Hematopoietic multipotent progenitor cell (in vitro differentiated cells): ENCODE measurements around a stretch of chr3.

- CAGE, long polyA plus RNA, result no peak
Measured at GRCh38 chr3:125117959-125118158, 62.1 kb upstream of the HEG1 start.

GRCh38 chr3:125148344-125149289, 63.9 kb downstream of the SLC12A8 start:
- CAGE, long polyA plus RNA, result no peak

DNA sequence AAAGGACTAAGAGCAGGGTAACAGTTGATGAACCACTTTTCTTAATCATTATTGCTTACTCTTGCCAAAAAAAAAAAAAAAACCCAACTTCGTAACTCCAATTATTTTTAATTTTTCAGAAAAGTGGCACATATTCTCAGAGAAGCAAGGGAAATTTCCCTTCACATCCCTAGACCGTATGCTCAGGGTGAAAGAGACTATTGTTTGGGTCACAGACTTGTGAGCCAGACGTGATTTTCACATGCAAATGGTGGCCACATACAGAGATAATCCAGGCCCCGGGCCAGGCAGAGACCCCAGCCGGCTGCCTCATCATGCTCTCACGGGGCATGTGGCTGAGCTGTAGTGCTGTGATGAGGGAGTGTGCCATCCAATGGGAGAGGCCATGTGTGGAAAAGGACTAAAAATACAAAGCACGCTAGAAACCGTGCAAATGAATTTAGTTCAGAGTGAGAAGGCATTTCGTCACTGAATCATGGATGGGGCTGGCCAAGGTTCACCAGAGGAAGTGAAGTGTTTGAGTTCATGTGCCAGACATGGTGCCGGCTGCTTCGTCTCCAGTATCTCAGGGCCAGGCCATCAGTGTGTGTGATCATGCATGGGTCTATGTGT, 56.7 kb downstream of the SLC12A8 start:
- CAGE, long polyA plus RNA, result no peak

GRCh38 chr3:125206934-125207415, 5.6 kb downstream of the SLC12A8 start:
- CAGE, long polyA plus RNA, result no peak

DNA sequence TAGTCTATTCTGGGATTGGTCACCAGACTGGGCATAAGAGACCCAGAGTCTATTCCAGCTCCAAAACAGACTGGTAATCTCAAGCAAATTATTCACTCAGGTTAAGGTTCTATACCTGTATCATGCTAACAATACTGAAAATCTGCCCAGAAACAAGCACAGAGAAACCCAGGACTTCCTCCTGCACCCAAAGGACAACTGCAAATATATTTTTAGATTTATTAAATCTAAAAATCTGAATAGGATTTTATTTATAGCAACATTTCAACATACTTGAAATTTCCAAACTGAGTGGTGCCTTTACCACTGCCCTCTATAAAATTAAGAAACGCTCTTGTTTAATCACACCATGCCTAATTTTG, 18.9 kb downstream of the ZNF148 start:
- CAGE, long polyA plus RNA, result no peak

- CAGE, long polyA plus RNA, result no peak
Measured at GRCh38 chr3:125362927-125363636, 12.0 kb downstream of the ZNF148 start.

GRCh38 chr3:125603000-125603552, 7.8 kb upstream of the OSBPL11 start:
- CAGE, long polyA plus RNA, result no peak

DNA sequence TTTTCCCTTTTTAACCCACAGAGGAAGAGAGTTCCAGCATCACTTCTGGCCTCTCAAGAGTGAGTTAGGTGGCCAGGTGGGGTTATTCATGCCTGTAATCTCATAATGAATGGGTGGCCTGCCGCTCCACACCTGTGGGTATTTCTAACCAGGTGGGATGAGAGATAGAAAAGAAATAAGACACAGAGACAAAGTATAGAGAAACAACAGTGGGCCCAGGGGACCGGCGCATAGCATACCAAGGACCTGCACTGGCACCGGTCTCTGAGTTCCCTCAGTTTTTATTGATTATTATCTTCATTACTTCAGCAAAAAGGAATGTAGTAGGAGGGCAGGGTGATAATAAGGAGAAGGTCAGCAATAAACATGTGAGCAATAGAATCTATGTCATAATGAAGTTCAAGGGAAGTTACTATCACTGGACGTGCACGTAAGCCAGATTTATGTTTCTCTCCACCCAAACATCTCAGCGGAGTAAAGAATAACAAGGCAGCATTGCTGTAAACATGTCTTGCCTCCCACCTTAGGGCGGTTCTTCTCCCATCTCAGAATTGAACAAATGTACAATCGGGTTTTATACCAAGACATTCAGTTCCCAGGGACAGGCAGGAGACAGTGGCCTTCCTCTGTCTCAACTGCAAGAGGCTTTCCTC, 169.7 kb upstream of the ROPN1B start:
- CAGE, long polyA plus RNA, result no peak

- CAGE, long polyA plus RNA, result no peak
Measured at GRCh38 chr3:125862611-125863413, 106.2 kb upstream of the ROPN1B start.

GRCh38 chr3:125885990-125886512, 82.9 kb upstream of the ROPN1B start:
- CAGE, long polyA plus RNA, result no peak

DNA sequence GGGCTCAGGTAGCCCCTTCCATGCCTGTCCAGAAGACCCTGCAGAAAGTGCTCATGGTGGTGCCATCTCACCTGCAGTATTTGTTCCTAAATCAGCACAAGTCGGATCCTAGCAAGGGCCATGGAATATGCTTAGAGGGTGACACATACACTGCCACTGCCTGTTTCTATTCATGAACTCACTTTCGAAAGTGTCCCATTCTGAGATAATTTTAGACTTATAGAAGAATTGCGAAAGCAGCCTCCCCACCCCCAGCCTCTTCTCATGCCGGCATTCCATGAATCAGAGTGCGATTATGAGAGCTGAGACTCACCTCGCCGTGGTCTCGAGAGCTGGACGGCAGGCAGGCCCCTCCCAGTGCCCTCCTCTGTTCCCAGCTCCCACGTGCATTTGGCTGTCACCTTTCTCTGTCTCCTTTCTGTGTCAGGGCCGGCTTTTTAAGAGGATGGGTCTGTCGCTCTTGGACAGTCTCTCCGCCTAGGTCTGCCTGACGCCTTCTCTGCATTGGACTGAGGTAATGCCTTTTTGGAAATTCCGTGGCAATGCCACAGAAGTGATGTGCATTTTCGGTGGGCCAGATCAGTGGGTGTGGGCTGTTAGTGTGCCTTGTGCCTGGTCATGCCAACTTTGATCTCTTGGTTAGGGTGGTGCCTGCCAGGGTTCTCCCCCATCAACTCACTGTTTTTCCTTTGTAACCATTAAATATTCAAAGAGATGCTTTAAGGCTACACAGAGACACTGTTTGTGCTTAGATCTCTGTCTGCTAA, 63.4 kb downstream of the KLF15 start:
- CAGE, long polyA plus RNA, result no peak

DNA sequence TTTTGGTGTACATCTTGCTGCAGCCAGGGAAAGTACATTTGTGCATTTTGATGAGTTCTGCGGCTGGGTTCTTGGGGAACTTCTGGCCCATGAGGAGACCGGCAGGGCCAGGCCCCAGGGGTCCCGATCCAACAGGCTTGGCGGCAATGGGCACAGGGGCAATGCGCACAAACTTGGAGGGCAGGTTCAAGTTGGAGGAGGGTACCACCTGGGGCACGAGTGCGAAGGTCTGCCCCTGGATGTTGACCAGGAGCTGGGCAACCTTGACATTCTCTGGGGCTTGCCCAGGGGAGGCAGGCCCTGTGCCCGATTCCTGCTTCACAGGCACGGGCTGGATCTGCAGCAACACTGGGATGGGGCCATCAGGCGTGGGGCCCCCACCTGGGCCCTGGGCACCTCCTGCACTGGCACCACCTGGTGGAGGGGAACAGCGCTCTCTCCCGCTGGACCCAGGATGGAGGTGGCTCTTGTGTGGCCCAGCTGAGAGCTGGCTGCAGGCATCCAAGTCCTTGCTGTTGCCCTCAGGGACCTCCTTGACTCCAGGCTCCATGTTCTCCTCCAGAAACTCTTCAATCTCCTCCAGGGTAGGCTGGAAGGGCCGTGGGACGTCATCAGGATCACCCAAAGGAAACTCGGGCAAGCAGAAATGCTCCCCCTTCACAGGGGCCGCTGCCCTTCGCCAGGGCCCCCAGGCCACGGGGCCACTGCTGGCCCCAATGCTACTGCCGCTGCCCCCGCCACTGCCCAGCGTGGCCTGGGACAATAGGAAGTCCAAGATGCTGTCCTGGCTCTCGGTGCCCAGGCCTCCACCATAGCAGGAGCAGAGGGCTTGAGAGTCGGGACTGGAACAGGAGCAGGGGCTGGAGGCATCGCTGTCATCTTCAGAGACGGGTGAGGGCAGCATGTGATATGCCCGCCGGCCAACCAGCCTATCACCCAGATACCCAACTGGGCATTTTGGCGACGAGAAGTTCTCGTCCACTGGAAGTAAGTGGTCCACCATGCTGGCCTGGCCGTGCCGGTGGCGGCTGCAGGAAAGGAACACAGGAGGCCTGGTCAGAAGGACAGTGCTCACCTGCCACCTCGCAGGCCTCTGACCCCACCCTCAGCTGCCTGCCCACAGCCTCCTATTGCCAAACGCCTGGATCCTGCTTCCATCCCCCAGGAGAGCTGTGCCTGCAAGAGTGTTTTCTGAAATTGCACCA, 4.9 kb downstream of the KLF15 start:
- CAGE, long polyA plus RNA, result no peak

DNA sequence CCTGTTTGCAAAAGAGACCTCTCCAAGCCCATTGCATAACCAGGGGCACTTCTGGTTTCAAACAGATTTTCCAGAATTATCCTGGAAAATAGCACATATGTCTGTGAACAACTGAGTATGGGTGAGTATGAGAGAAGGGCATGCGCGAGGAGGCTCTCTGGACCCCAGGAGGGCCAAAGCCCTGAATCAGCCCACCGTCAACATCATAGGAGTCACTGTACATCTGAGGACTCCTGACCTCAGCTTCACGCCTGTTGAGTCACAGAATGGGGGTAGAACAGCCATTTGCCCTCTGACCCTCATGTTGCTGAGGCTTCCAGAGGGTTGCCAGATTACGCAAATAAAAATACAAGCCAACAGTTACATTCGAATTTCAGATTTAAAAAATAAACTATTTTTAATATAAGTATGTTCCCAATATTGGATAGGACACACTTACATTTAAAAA, 4.1 kb downstream of the KLF15 start:
- CAGE, long polyA plus RNA, result no peak

DNA sequence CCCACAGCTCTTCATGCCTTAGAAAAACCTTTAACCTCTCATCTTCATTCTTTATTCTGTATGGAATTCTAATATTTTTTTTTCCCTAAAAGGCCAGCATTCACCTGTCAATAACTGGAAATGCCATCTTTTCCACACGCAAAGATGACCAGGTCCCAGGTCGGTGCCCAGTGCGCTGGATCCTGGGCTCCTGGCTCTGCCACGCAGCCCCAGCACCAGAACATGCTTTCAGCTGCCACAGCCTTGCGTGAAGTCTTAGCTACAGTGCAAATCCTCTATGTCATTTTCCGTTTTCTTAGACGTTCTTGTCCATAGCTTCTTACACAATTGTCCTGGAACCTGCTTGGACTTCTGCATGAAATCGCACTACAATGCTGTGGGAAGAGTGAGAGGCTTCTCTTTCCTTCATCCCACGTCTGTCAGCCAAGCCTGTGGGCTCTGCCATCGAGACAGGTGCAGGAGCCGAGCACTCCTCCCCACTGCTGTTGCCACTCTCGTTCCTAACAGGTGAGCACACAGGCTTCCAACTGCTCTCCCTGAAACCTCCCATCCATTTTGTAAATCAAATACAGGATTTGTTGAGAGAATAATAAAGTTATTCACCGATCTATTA, 23.6 kb downstream of the ZXDC start:
- CAGE, long polyA plus RNA, result no peak

DNA sequence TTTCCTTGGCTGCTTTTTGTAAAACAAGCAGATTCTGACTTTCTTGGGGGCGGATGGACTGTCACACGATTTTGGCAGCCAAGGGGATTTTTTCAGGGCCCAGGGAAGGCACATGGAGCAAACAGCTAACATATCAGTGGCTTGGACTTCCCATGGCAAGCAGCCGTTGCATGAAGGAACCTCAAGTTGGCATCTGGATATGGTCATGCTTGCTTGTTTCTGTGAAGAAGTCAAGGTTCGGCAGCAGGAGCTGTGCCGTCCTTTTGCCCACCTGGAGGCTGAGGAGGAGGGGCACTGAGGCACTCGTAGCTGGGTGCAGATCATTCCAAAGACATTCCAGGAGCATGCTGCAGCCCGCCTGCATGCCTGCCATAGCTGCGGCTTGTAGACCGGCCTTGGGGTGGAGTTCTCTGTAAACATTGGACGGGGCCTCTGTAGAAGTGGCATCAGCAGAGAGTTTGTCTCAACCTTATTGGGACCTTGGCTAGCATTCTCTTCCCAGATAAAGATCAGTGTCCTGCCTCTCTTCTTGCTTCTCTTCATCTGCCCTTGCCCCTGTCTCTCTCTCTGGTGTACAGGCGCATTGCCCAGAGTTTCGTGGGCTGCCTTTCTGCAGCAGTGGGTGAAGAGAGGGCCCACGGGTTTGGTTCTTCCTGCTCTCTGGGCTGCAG, 49.2 kb downstream of the CHCHD6 start:
- CAGE, long polyA plus RNA, result no peak

DNA sequence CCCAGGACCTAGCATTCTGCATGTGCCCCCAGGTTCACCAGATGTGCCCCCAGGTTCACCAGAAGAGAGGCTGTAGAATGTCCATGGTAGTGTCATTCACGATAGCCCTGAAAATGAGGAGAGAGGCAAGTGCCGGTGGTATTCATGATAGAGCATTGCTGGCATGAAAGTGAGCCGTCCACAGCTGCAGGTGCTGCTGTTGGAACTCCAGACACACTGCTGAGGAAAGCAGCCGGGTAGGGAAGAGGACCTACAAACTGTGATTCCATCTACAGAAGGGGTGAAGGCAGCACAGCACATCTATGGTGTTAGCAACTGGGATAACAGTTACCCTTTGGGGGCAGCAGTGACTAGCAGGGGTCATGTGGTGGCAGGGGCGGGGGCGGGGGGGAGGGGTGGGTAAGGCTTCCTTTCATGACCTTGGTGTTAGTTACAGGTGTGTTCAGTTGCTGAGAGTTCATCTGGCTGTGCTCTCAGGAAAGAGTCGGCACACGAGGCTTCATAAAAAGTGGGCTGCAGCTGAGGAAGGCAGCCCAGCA, 124.9 kb upstream of the PLXNA1 start:
- CAGE, long polyA plus RNA, result no peak

DNA sequence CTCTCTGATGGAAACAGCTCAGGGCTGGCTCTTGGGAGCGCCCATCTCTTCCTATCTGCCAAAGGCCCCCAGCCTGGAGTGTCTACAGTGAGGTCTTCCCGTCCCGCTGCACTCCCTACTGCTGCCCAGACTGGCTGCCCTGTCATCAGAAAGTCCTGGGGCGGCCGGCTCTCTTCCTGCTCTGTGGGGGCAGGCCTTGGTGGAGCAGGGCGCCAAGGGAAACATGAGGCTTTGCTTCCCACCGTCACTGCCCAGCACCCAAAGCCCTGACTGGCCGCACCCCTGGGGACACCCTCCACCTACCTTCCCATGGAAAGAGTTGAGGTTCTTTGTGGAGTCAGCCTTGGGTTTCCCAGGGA, 52.0 kb upstream of the PLXNA1 start:
- CAGE, long polyA plus RNA, result no peak

DNA sequence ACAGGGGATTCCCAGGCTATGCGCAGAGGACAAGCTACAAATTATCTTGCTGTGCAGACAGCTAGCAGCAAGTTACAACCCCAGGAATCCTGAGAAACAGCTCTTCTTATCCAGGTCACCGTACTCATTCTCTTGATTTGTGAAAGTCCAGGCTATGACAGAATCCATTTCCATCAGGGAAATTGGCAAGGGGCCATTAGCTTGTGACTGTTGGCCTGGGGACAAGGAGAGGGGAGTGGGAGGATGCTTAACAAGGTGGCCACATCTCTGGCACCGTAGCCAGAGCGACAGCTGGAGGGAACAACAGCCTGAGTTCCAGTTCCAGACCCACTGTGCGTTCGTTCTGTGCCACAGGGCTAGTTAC, 45.0 kb upstream of the PLXNA1 start:
- CAGE, long polyA plus RNA, result no peak

DNA sequence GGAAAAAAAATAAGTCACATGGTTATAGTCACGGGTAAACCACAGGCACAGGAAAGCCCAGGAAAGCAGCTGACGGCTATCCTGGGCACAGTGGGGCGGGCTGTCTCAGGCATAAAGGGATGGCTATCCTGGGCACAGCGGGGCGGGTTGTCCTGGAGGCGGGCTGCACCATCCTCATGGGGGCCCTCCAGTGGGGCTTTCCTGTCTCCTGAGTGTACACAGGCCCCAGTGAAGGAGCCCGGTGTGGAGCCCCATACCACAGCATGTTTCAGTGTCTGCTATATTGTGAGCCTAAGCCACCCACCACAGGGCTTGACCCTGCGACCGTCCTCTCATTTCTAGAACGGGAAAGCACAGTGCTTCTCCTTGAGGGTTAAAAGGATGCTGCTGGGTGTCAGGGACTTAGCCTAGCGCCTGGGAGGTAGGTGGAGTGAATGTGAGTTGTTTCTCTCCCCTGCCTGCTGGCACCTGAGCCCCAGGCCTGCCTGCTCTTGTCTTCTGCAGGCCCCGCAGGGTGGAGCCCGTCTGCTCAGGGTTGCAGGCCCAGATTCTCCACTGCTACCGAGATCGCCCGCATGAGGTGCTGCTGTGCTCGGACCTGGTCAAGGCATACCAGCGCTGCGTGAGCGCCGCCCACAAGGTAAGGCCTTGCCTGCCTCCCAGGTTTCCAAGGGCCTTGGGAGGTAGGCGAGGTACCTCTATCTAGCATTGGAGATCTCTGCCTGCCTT, 25.8 kb upstream of the PLXNA1 start:
- CAGE, long polyA plus RNA, result no peak

GRCh38 chr3:126971776-126972558, 10.9 kb upstream of the PLXNA1 start:
- CAGE, long polyA plus RNA, result no peak